Tongue (tissue), 2 donors: ENCODE measurements around a stretch of chr14.

GRCh38 chr14:105223201-105223792 lies 25.0 kb upstream of the BTBD6 start:
- RAMPAGE, long total RNA, result no peak

- RAMPAGE, long total RNA, result no peak
Observed at GRCh38 chr14:105388603-105389240, 9.6 kb upstream of the TEX22 start.

GRCh38 chr14:105390187-105390744 lies 8.1 kb upstream of the TEX22 start:
- RAMPAGE, long total RNA, result no peak

DNA sequence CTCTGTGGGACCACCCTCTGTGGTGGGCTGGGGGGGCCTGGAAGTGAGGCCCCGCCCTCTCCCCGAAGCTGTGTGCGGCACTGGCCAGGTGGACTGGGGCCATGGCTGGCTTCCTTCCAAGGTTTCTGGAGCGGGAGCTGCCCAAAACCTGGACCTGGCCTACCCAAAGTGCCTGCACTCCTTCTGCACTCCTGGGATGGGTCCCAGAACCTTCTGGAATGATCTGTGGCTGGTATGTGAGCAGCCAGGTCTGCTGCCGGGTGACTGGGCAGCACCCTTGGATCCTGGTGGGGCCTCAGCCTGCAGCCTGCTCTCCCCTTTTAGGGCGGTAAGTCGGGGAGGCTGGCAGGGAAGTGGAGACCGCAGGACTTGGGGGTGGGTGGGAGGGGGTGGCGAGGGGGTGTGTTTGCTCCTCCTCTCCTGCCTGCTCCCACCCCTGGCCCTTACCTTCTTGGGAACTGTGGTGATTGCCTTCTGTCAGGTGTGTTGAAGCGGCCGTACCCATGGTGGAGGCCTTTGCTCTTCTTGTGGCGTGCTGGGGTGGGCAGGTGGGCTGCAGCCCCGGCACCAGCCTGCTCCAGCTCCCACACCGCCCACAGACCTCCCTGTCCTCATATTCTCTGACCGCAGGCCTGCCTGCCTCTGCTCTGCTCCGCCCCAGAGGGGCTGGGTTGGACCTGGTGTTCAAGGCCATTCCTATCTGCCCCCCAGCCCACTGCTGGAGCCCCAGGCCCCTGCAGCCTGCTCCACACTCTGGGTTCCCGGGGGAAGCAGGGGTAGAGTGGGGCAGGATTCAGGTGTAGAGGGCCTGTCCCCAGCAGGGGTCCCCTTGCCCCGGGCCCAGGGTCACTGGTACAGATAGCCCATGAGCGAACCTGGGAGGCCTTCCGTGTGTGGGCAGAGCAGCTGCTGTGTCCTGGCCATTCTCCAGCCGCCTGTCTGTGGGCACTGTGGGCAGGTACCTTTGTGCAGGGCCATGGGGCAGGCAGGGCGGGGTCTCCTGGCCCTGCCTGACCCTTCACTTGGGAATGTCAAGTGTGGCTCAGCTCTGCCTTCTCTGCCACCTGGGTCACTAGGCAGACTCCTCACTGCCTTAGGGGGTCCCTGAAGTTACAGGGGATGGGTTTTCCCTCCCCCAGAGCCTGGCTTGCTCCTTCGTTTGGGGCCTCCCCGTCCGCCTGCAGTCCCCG lies 5.1 kb downstream of the TEDC1 start:
- RAMPAGE, long total RNA, result no peak

- RAMPAGE, long total RNA, result no peak
Observed at GRCh38 chr14:105527080-105527758, 836 bp downstream of the TMEM121 start.

DNA sequence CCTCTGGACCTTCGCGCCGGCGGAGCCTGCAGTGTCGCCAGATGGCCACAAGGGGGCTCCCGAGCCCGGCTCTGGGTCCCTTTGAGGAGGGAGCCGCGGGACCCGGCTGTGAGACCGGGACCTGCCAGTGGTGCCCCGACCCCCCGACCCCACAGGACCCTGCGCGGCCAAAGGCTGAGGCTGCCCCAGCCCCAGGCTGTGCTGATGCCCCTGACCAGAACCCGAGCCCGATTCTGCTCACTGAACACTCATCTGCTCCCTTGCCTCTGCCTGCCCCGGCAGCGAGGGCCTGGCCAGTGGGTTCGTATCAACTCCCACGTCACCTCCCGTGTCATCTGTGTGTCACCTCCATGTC lies 11.6 kb downstream of the TMEM121 start:
- RAMPAGE, long total RNA, result no peak

DNA sequence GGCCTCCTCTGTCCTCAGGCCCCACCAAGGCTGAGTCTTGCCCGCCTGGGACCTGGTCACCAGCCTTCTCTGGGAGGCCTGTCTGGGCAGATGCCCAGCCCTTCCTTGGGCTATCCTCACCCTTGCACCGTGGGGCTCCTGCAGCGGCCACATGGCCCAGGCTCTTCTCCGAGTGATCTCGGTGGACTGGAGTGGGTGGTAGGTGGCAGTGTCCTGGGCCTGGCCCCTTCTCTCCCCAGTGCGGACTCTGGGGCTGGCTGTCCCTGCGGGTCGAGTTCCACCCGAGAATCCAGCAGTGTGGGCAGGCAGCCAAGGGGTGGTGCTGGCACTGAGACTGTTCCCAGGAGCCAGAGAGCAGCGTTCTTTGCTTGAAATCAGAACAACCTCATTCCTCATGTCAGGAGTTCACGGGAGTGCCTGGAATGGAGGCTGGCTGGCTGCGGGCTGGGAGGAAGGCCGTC lies 113.7 kb downstream of the TMEM121 start:
- RAMPAGE, long total RNA, result no peak

DNA sequence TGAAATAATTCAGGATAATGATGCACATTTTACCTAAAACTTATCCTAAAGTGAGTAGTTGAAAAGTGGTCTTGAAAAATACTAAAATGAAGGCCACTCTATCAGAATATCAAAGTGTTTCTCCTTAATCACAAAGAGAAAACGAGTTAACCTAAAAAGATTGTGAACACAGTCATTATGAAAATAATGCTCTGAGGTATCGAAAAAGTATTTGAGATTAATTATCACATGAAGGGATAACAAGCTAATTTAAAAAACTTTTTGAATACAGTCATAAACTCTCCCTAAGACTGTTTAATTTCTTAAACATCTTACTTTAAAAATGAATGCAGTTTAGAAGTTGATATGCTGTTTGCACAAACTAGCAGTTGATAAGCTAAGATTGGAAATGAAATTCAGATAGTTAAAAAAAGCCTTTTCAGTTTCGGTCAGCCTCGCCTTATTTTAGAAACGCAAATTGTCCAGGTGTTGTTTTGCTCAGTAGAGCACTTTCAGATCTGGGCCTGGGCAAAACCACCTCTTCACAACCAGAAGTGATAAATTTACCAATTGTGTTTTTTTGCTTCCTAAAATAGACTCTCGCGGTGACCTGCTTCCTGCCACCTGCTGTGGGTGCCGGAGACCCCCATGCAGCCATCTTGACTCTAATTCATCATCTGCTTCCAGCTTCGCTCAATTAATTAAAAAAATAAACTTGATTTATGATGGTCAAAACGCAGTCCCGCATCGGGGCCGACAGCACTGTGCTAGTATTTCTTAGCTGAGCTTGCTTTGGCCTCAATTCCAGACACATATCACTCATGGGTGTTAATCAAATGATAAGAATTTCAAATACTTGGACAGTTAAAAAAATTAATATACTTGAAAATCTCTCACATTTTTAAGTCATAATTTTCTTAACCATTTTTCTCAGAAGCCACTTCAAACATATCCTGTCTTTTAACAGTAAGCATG lies 335.5 kb downstream of the TMEM121 start:
- RAMPAGE, long total RNA, result no peak

GRCh38 chr14:105863841-105864634 lies 337.7 kb downstream of the TMEM121 start:
- RAMPAGE, long total RNA, result no peak

- RAMPAGE, long total RNA, result no peak
Observed at GRCh38 chr14:105917768-105918551, 391.6 kb downstream of the TMEM121 start.

DNA sequence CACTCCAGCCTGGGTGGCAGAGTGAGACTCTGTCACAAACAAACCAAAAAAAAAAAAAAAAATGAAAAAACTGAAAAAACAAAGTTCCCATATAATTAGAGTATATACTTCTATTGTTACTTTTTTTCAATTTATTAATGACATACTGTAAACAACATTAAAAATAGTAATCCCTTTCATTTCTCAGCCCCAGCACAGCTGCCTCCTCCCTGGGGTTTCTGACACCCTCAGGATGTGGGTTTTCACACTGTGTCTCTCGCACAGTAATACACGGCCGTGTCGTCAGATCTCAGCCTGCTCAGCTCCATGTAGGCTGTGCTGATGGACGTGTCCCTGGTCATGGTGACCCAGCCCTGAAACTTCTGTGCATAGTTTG lies 459.9 kb downstream of the TMEM121 start:
- RAMPAGE, long total RNA, result no peak

- RAMPAGE, long total RNA, result no peak
Observed at GRCh38 chr14:106088370-106088723, 562.0 kb downstream of the TMEM121 start.

DNA sequence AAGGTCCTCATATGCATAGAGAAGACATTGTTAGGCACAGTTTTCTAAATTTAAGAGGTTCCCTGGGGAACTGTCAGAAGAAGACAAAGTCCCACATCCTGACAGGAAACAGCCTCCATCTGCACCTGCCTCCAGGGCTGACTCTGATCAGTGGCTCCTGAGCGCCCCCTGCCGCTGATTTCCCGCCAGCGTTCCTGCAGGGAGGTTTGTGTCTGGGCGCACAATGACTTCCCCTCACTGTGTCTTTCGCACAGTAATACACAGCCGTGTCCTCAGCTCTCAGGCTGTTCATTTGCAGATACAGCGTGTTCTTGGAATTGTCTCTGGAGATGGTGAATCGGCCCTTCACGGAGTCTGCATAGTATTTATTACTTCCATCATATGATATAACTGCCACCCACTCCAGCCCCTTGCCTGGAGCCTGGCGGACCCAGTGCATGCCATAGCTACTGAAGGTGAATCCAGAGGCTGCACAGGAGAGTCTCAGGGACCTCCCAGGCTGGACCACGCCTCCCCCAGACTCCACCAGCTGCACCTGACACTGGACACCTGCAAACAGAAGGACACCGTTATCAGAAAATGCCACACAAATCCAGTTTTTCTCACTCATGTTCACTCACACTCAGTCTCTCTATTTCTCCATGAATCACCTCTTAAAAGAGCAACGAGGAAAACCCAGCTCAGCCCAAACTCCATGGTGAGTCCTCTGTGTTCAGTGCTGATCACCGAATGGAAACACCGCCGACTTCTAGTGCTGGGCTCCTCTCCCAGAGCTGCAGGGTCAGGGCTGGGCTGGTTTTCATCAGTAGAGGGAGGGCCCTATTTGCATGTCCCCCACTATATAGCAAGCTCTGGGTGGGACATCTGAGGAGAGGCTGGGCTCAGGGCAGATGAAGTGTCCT lies 808.7 kb downstream of the TMEM121 start:
- RAMPAGE, long total RNA, result no peak

DNA sequence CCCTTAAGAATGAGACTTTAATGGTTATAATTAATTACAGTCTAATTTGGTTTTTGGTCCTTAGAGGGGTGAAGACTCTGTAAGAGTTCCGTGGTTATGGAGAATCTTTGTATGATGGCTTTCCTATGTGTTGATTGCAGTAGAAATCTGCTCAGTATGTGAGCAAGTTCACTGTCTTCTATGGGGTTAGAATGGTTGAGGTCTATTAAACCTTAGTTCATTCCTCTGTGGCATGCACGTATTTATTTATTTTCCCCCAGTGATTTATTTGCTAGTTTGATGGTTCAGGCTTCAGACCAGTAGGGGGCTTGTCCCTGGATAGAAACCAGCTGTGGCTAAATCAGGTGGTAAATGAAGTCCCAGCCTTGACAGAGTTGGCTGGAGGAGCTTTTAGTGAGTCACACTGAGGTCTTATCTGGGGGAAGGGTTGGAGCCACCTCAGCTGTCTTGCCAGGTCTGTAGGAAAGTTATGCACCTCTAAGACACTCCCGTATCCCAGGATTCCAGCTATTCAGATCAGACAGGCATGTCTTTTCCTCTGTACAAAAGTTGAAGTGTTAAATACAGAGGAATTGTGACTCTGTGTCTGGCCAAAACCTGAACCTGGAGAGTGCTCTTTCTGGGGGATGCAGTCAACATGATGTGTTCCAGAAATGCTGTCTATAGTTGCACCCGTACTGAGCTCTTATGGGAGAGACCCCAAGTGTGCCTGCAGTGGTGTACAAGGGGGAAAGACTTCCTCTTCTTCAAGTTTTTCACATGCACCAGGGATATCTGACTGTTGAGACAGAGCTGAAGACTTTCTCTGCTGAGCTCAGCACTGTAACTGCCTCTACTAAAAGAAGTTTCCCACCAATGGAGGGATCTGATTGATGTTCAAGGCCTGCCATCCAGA lies 1322.1 kb downstream of the TMEM121 start:
- RAMPAGE, long total RNA, result no peak